Neural progenitor cell (in vitro differentiated cells): ENCODE measurements around the genes NUTM2B and NRG3.

- RAMPAGE, long total RNA, result no peak
These were observed 9.8 kb downstream of the PPIF start for GRCh38 chr10:79356915-79357585.

DNA sequence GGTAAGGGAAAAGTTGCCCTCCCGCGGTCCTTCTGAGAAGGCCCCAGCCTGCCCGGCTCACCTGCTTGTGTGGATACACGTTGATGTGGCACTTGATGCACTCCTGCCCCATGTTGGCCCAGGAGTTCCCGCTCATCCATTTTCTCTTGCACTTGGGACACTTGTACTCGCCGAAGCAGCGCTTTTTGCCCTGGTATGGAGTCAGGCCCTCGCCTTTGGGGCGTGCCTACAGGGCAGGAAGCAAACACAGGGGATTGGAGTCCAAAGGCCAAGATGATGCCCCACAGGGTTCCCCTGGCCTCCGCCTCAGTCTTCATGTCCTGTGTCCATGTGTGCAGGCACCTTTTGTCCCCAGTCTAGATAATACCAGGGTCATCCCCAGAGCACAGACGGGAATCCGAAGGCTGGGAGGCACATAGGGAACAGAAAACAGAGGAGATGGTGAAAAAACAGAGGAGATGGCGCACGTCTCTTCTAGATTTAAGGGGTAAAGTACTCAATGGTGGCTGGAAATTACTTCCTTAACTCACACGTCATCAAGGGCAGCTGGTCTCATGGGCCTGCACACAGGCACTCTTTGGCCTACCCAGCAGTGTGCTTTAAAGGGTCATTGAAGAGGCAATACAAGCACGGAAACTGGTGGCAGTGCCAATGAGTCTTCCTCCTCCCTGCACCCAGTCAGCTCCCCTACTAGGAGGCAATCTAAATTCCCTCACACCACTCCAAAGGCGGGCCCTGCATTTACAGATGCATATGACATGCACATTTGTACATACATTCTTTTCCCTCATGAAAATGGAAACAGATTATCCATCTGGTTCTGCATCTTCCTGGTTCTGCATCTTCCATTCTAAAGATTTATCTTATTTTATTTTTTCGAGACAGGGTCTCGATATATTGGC is 47.2 kb downstream of the PPIF start:
- RAMPAGE, long total RNA, result no peak

GRCh38 chr10:79401486-79401985 is 43.9 kb downstream of the ZCCHC24 start:
- RAMPAGE, long total RNA, result no peak

GRCh38 chr10:79702937-79703280 is at the start of gene NUTM2B:
TSS of gene NUTM2B (plus strand) at chr10:79703227.
- RAMPAGE, long total RNA, result no peak

DNA sequence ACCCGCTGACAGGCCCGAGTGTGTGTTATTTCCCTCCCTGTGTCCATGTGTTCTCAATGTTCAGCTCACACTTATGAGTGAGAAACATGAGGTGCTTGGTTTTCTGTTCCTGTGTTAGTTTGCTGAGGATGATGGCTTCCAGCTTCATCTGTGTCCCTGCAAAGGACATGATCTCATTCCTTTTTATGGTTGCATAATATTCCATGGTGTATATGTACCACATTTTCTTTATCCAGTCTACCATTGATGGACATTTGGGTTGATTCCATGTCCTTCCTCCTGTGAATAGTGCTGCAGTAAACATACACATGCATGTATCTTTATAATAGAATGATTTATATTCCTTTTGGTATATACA is 33.7 kb downstream of the NUTM2B start:
- RAMPAGE, long total RNA, result no peak

GRCh38 chr10:80167044-80167386 is 34.5 kb downstream of the PLAC9 start:
- RAMPAGE, long total RNA, result no peak

- RAMPAGE, long total RNA, result no peak
These were observed 33.8 kb downstream of the ANXA11 start for GRCh38 chr10:80171094-80172324.

- RAMPAGE, long total RNA, result no peak
These were observed 26.1 kb downstream of the ANXA11 start for GRCh38 chr10:80179074-80179839.

DNA sequence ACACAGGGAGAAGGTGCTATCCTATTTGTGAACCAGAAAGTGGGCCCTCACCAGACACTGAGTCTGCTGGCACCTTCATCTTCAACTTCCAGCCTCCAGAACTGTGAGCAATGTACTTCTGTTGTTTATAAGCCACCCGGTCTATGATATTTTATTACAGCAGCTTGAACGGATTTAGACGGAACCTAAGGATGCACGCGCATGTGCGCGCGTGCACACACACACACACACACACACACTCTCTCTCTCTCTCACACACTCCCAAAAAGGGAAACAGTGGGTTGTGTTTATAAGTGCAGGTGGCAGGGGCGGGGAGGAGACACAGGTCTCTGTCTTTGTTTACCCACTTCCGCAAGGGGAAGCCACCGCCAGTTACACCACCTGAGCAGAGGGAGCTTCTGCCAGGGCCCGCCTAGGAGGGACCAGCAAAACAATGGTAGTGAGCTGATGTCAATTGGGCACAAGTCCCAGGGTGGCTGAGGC is 18.0 kb downstream of the ANXA11 start:
- RAMPAGE, long total RNA, result no peak

GRCh38 chr10:80204115-80204686 is 1.1 kb downstream of the ANXA11 start:
- RAMPAGE, long total RNA, result no peak

DNA sequence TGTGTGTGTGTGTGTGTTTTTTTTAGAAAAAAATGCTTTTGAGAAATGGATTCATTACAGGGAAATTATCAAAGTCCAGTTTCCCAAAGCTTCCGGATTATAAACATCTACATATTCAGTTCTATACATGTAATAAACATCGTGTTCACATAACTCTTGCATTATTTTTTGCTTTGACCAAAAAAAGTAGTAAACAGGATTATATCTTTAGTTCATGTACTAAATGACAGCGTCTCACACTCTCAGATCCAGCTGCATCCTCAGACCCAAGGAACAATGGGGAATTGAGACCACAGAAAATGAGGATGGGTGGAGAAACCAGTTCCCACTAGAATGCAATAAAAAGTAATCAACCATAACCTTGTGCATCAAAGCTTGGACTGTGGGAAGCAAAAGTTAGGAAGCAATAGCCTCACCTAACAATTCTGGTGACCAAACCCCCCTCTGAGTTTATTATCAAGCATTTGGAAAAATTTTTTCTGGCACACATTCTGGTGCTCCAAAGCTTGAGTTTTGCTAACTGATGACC is 904 bp upstream of the MAT1A start:
- RAMPAGE, long total RNA, result no peak

GRCh38 chr10:80320175-80320796 is 30.8 kb upstream of the MAT1A start:
- RAMPAGE, long total RNA, result no peak

GRCh38 chr10:80333901-80334314 is 22.6 kb downstream of the DYDC1 start:
- RAMPAGE, long total RNA, result no peak

DNA sequence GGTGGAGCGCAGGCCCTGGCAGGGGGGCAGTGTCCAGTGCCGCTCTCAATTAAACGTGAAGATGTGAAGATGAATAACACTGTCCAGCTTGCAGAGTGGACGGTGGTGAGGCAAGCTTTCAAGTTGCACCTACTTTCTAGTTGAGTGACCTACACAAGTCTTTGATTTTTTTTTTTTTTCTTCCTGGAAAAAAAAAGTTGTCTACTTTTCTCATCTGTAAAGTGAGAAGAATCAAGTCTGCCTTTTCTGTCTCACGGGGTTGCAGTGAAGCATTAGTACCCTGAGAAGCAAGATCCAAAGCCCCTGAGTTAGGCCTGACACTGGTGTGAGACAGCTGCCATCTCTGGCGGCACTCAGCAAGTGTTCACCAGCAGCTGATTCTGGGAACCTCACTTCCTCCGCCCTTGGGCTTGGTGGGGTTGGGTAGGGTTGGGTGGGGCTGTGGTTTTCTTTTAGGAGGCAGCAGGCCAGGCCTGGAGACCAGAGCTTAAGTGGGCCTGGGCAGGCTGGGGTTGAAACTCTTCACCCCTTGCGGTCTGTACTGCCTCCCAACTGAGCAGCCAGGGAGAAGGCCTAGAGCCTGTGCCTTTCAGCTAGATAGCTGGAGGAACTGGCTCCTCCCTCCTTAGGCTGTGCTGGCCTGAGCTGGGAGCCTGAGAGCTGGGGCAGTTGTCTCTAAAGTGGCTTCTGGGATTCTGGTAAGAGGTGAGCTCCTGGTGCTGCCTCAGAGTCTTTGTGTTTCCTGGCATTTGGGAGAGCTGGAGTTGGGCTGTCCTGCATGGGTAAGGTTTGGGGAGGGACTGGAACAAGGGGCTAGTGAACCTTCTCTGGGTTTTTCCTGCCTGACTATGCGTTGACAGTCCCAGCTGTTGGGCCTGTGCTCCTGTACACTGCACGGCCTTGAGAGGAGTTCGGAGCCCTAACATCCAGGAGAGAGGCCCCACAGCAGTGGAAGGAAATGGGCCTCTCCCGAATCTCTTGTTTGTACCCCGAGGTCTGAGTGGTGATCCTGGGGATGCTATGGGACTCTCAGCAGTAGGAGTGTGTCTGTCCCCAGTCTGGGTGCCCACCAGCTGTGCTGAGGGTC is 5.0 kb downstream of the TSPAN14 start:
- RAMPAGE, long total RNA, result no peak

DNA sequence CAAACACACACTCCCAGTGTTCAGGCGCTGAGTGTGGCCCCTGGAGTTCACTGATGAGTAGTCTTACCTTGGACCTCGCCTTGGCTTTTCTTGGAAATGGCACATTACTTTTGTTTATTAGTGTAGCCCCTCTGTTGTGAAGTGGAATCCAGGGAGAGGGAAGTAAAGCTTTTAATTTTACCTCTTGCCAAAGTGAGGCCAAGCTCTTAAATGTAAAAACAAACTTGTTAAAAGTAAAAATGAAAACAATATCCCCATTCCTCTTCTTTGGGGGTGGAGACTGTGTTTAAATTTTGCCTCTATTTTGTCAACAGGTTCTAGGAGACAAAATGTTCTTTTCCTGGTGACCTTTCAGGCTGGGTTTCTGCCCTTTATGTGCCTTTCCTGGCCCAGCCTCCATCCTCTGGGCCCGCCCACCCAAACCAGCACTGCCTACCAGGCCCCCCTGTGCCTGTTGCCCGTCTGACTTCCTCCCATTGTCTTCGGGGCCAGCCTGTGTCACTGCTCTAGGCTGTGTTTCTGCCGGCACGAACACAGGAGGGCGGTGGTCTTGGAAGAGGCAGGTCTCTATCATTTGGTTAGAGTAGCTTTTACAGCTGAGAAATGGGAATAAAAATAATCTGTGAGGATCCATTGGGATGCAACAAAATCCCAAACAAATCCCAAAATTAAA is 13.8 kb downstream of the TSPAN14 start:
- RAMPAGE, long total RNA, result no peak

GRCh38 chr10:81874451-81875294 is at the start of gene NRG3:
TSS of gene NRG3 (plus strand) at chr10:81875194.
- RAMPAGE, long total RNA, result no peak

- RAMPAGE, long total RNA, result no peak
These were observed 557.3 kb downstream of the NRG3 start for GRCh38 chr10:82432309-82432731.

DNA sequence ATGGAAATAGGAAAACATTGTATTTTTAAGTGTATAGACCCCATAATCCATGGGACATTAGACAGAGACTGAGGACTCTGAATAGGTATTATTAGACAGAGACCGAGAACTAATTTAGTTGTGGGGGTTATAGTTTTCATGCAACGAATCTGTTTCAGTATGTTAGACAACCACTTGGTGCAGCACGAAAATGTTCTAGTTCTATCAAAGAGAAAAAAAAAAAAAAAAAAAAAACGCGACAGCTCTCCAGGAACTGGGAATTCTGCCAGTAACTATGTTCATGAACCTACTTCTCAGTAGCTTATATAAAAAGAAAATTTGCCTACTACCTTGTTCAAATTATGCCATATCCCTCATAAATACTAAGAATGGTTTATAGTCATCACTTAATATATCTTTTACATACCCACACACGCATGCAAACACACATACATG is 685.2 kb upstream of the GHITM start:
- RAMPAGE, long total RNA, result no peak

DNA sequence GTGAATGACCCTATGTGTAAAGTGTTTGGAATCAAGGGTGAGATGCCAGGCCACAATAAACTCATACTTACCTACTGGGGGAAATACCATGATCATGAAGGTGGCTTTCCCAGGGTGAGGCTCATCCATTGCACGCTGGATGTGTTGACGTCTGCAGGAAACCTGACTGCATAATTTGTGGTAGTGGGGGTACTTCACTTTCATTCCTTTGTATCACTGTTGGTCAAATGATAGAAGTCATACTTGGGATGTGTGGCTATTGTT is 136.1 kb upstream of the GHITM start:
- RAMPAGE, long total RNA, result no peak

DNA sequence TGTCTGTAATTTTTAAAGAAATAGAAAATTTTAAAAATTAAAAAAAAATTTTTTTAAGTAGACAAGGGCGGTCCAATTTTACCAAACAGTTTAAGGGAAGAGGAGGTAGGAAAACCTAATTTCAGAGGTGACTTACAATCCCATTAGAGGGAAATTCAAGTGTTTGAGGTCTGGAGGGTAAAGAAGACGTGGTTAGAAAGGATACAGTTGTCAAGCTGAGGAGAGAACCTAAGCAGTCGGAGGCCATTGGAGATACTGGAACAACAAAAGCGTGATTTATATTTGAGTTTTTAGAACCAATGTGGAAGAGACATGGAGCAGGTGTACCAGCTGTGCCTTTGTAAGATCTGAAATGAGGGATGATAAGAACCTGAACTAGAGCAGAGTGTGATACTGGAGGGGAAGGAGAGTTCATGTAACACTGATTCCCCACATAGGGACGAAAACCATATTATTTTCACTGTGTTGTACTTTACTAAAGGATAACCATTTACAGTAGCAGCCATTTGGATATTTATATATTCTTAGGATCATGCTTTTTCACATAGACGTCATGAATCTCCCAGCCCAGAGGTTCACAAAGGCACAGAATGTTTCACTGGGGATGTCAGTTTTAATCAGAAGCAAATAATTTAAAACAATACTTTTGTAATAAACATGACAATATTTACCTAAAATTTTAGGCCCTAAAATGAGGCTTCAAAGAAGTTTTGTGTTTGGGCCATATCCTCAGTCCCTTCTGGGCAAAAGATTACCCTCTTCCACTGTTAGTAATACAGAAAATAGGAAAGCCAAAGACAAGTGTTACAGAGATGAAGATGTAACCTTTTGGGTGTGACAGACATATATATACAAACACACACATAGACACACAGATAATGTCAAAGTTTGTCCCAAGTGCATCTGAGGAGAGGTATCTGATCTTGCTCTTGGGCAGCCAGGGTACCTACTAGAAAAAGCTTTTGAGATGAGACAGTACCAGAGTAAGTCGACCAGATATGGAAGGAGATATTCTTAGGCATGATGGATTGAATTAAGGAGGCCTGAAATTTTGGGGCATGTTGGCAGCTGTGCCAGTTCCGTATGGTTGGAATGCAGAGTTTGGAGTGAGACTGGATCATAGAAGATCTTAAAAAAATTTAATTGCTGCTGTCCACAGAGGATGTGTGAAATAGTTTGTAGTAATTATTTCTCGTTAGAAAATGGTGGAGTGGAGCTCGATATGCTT is 7.1 kb downstream of the GHITM start:
- RAMPAGE, long total RNA, result no peak